GM12878 (cell line): ENCODE measurements around the genes MAT1A and LRIT1.

GRCh38 chr10:80289113-80290260, at the start of gene MAT1A:
Gene MAT1A (minus strand): TSS chr10:80289658.
- RAMPAGE, long total RNA, result no peak
- RRBS, 2 experiments, result 34 to 78% methylated on average over 3 of the region's 15 CpGs
CAGE:
- cytosol, long polyA minus RNA, result no peak
- cytosol, long polyA plus RNA, result no peak
- long polyA plus RNA, result no peak
- nucleolus, long total RNA, result no peak
- nucleus, long polyA plus RNA, result no peak
- nucleus, long total RNA, result no peak

- RAMPAGE, long total RNA, result no peak
- RRBS, 2 experiments, result no CpG with 5 or more reads among the region's 3 CpGs
CAGE:
- cytosol, long polyA minus RNA, result no peak
- cytosol, long polyA plus RNA, result no peak
- long polyA plus RNA, result no peak
- nucleolus, long total RNA, result no peak
- nucleus, long polyA plus RNA, result no peak
- nucleus, long total RNA, result no peak
Measured at GRCh38 chr10:80290298-80290826, 904 bp upstream of the MAT1A start.

GRCh38 chr10:80411169-80412254, 3.2 kb downstream of the PRXL2A start:
- RAMPAGE, long total RNA, result no peak
- RRBS, 2 experiments, result no CpG with 5 or more reads among the region's 6 CpGs
CAGE:
- cytosol, long polyA minus RNA, result no peak
- cytosol, long polyA plus RNA, result no peak
- long polyA plus RNA, result no peak
- nucleolus, long total RNA, result no peak
- nucleus, long polyA plus RNA, result no peak
- nucleus, long total RNA, result no peak

- RAMPAGE, long total RNA, result no peak
- RRBS, 2 experiments, result no CpG with 5 or more reads among the region's 6 CpGs
CAGE:
- cytosol, long polyA minus RNA, result no peak
- cytosol, long polyA plus RNA, result no peak
- long polyA plus RNA, result no peak
- nucleolus, long total RNA, result no peak
- nucleus, long polyA plus RNA, result no peak
- nucleus, long total RNA, result no peak
Measured at GRCh38 chr10:80429644-80430076, 21.3 kb downstream of the PRXL2A start.

GRCh38 chr10:80454866-80455827, 1.0 kb downstream of the TSPAN14 start:
- RAMPAGE, long total RNA, result no peak
- RRBS, 2 experiments, result under 1 to 3% methylated on average over 25 of the region's 41 CpGs
CAGE:
- cytosol, long polyA minus RNA, result no peak
- cytosol, long polyA plus RNA, result no peak
- long polyA plus RNA, result no peak
- nucleolus, long total RNA, result no peak
- nucleus, long polyA plus RNA, result no peak
- nucleus, long total RNA, result no peak

DNA sequence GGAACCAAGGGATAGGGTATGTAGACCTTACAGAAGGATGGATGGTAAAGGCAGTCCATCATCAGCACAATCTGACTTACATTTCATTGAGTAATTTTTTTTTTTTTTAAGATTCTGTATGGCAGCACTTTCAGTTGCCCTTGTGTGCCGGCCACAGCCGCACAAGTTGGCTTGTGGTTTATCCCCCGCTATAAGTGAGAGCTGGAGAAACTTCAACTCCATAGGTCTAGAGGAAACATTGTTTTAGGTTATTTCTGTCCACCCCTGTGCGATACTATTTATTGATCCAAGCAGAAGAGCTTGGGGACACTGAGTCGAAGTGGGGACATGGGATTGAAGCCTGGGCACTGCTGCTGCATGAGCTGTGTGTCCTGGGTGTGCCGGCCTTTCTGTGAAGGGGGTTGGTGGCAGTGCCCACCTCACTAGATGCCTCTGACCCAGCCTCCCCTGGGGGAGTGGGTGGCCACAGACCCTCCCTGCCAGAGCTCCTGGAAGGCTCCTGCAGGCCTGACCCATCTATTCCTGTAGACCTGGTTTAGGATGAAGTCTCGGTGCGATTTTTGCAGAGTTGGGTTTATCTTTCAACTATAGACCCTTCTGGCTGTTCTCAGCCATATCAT, 17.9 kb upstream of the SH2D4B start:
- RAMPAGE, long total RNA, result no peak
- RRBS, 2 experiments, result no CpG with 5 or more reads among the region's 8 CpGs
CAGE:
- cytosol, long polyA minus RNA, result no peak
- cytosol, long polyA plus RNA, result no peak
- long polyA plus RNA, result no peak
- nucleolus, long total RNA, result no peak
- nucleus, long polyA plus RNA, result no peak
- nucleus, long total RNA, result no peak

DNA sequence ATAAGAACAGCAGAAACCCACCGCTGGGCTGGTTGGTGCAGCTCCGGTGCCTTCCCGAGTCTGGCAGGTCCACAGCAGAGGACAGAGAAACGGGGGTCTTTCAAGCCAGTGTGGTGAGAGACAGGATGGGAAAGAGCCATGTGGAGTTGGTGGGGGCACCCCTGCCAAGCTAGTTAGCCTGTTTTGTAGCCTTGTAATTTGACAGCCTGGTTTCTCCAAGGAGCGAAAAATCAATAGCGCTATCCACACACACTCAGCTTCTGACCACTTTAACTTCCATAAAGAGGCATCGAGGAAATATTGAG, 165.8 kb downstream of the SH2D4B start:
- RAMPAGE, long total RNA, result no peak
- RRBS, 2 experiments, result no CpG with 5 or more reads among the region's 7 CpGs
CAGE:
- cytosol, long polyA minus RNA, result no peak
- cytosol, long polyA plus RNA, result no peak
- long polyA plus RNA, result no peak
- nucleolus, long total RNA, result no peak
- nucleus, long polyA plus RNA, result no peak
- nucleus, long total RNA, result no peak

GRCh38 chr10:82358660-82359171, 483.7 kb downstream of the NRG3 start:
- RAMPAGE, long total RNA, result no peak
- RRBS, 2 experiments, result 64% methylated on average over 3 of the region's 17 CpGs; no CpG with 5 or more reads in 1 of the 2 experiments
CAGE:
- cytosol, long polyA minus RNA, result no peak
- cytosol, long polyA plus RNA, result no peak
- long polyA plus RNA, result no peak
- nucleolus, long total RNA, result no peak
- nucleus, long polyA plus RNA, result no peak
- nucleus, long total RNA, result no peak

DNA sequence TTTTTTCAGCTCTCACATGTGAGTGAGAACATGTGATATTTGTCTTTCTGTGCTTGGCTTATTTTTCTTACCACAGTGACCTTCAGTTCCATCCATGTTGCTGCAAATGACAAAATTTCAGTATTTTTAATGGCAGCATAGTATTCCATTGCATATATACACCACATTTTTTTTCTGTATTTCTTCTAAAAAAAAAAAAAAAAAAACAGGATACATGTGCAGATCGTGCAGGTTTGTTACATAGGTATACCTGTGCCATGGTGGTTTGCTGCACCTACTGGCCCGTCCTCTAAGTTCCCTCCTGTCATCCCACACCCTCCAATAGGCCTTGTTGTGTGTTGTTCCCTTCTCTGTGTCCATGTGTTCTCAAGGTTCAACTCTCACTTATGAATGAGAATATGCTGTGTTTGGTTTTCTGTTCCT, 557.3 kb downstream of the NRG3 start:
- RAMPAGE, long total RNA, result no peak
- RRBS, 2 experiments, result no CpG with 5 or more reads among the region's 2 CpGs
CAGE:
- cytosol, long polyA minus RNA, result no peak
- cytosol, long polyA plus RNA, result no peak
- long polyA plus RNA, result no peak
- nucleolus, long total RNA, result no peak
- nucleus, long polyA plus RNA, result no peak
- nucleus, long total RNA, result no peak

- RAMPAGE, long total RNA, result no peak
- RRBS, 2 experiments, result no CpG with 5 or more reads among the region's 2 CpGs
CAGE:
- cytosol, long polyA minus RNA, result no peak
- cytosol, long polyA plus RNA, result no peak
- long polyA plus RNA, result no peak
- nucleolus, long total RNA, result no peak
- nucleus, long polyA plus RNA, result no peak
- nucleus, long total RNA, result no peak
Measured at GRCh38 chr10:83539675-83540385, 599.5 kb upstream of the GHITM start.

- RAMPAGE, long total RNA, result start-site peak on the minus strand at chr10:84171751-84172096, 1,229 and 2,306 reads in 2 replicates
- RRBS, 2 experiments, result no CpG with 5 or more reads among the region's 24 CpGs
CAGE:
- cytosol, long polyA minus RNA, result start-site peak on the minus strand at chr10:84171789-84171843, 42 reads; start-site peak on the minus strand at chr10:84172039-84172097, 797 reads
- cytosol, long polyA plus RNA, result start-site peak on the minus strand at chr10:84171751-84172104, 1,474 and 1,494 reads in 2 replicates
- long polyA plus RNA, result start-site peak on the minus strand at chr10:84171751-84171815, 99 and 223 reads in 2 replicates; start-site peak on the minus strand at chr10:84172047-84172097, 808 and 857 reads in 2 replicates
- nucleolus, long total RNA, result start-site peak on the minus strand at chr10:84171745-84171815, 63 reads; start-site peak on the minus strand at chr10:84172092-84172097, 857 reads
- nucleus, long polyA plus RNA, result start-site peak on the minus strand at chr10:84171750-84172105, 3,334 and 2,451 reads in 2 replicates
- nucleus, long total RNA, result no peak
Measured at GRCh38 chr10:84171555-84172728, 1.7 kb upstream of the GPR15LG start.

GRCh38 chr10:84241427-84241902, at the start of gene LRIT1:
Gene LRIT1 (minus strand): TSS chr10:84241546.
- RAMPAGE, long total RNA, result no peak
- RRBS, 2 experiments, result 56% methylated on average over 3 of the region's 10 CpGs; no CpG with 5 or more reads in 1 of the 2 experiments
CAGE:
- cytosol, long polyA minus RNA, result no peak
- cytosol, long polyA plus RNA, result no peak
- long polyA plus RNA, result no peak
- nucleolus, long total RNA, result no peak
- nucleus, long polyA plus RNA, result no peak
- nucleus, long total RNA, result no peak

DNA sequence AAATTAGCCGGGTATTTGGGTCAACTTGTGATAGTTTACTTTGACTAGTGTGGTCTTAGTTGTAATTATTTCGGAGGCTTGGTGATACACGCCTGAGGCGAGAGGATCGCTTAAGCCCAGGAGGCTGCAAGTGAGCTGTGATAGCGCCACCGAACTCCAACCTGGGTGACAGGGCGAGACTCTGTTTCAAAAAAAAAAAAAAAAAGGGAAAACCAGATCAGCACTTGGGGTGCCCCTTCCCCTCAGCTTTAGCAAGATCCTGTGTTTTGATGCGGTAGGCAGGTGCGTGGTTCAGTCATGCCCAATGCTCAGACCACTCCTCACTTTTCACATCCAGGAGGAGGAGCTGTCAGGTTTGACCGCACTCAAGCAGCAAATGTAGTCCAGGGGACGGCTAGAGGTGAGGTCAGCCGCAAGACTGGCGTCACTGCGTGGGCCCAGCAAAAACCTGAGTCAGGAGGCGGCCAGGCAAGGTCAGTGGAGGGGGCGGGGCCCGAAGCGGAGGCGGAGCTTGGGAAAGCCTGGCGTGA, 404 bp upstream of the CCSER2 start:
- RAMPAGE, long total RNA, result no peak
- RRBS, 2 experiments, result no CpG with 5 or more reads among the region's 21 CpGs
CAGE:
- cytosol, long polyA minus RNA, result no peak
- cytosol, long polyA plus RNA, result no peak
- long polyA plus RNA, result no peak
- nucleolus, long total RNA, result no peak
- nucleus, long polyA plus RNA, result no peak
- nucleus, long total RNA, result no peak

GRCh38 chr10:84329969-84331110, 2.0 kb downstream of the CCSER2 start:
- RAMPAGE, long total RNA, result no peak
- RRBS, 2 experiments, result no CpG with 5 or more reads among the region's 16 CpGs
CAGE:
- cytosol, long polyA minus RNA, result no peak
- cytosol, long polyA plus RNA, result no peak
- long polyA plus RNA, result no peak
- nucleolus, long total RNA, result no peak
- nucleus, long polyA plus RNA, result no peak
- nucleus, long total RNA, result no peak

DNA sequence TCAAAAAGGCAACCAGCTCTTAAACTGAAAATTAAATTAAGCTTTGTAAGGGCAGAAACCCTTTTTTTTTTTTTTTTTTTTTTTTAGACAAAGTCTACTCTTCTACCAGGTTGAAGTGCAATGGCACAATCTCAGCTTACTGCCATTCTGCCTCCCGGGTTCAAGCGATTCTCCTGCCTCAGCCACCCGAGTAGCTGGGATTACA, 653.6 kb downstream of the CCSER2 start:
- RAMPAGE, long total RNA, result no peak
- RRBS, 2 experiments, result no CpG with 5 or more reads among the region's 3 CpGs
CAGE:
- cytosol, long polyA minus RNA, result no peak
- cytosol, long polyA plus RNA, result no peak
- long polyA plus RNA, result no peak
- nucleolus, long total RNA, result no peak
- nucleus, long polyA plus RNA, result no peak
- nucleus, long total RNA, result no peak

DNA sequence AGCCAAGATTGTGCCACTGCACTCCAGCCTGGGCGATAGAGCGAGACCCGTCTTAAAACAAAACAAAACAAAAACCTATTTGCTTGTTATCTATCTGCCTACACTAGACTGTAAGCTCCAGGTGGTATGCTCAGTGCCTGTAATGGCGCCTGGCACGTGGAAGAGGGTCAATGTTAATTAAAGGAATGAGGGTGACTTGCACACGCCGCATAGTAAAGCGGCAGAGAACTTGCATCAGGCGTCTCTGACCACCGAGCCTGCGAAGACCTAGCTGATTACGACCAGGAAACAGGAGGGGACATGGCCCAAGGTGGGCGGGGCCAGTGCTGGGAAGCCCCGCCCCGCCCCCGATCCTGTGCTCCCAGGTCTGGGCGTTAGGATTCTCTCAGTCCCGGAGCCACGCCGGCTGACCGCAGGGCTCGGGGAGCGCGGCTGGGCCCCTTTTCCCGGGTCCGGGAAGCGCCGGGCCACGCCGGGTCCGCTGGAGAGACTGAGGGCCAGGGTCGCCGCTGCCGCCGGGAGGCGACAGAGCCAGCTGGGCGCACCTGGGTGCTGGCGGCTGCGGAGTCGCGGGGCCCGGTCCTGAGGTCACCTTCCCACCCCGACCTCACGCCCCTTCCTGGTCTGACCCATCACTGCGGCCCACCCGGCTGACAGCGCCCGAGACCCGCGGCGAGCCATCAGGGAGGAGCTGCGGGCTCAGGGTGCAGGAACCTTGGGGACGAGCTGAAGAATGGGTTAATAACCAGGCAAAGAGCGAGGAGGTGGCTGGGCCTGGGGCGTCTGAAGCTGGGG, 22.9 kb upstream of the GRID1 start:
- RAMPAGE, long total RNA, result no peak
- RRBS, 2 experiments, result 1 to 2% methylated on average over 23 of the region's 55 CpGs
CAGE:
- cytosol, long polyA minus RNA, result no peak
- cytosol, long polyA plus RNA, result no peak
- long polyA plus RNA, result no peak
- nucleolus, long total RNA, result no peak
- nucleus, long polyA plus RNA, result no peak
- nucleus, long total RNA, result no peak

DNA sequence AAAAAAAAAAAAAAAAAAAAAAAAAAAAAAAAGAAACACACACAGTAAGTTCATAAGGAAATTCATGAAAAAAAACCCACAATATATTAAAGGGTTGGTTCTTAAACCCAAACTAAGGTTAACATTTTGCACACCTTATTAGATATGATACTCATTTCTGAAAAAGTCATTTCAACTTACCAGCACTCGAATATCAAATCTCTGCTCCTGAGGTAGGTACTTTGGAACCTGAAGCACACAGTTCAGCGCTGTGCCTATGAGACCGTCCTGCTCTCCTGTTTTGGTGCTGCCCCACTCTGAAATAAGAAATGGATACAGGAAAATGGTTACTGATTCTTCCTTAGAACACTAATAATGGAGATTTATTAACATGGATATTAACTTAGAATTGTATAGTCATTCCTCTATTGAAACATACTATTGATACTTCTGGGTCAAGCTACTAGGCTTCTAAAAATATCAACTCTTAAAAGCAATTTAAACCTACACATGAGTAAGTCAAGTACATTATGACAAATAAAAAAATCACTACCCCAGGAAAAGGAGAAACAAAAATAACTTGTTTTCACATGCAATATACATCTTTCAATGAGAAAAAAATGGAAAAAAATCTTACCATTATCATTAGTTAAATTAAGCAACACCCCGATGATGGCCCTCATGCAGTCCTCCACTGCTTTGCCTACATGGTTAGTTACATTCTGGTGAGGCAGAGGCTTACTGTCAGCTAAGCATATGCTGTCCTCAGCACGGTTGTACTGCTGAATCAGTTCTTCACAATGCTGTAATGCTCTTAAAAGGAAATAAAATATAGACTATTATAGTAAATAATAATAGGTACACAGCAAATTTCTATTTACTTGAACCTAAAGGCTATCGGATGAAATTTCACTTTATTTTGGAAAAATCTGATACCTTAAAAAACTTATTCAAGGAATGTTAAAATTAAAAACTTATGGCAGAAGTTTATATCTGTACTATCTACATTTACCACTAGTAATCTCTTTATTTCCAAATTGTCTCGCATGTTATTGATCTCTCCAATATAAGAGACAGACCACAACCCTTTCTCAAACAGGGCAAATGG, 68.2 kb downstream of the WAPL start:
- RAMPAGE, long total RNA, result no peak
- RRBS, 2 experiments, result no CpG with 5 or more reads among the region's 7 CpGs
CAGE:
- cytosol, long polyA minus RNA, result start-site peak on the minus strand centred at position 754 of the sequence, 8 bp wide, 22 reads
- cytosol, long polyA plus RNA, result no peak
- long polyA plus RNA, result no peak
- nucleolus, long total RNA, result no peak
- nucleus, long polyA plus RNA, result no peak
- nucleus, long total RNA, result no peak

- RAMPAGE, long total RNA, result no peak
- RRBS, 2 experiments, result no CpG with 5 or more reads among the region's 4 CpGs
CAGE:
- cytosol, long polyA minus RNA, result no peak
- cytosol, long polyA plus RNA, result no peak
- long polyA plus RNA, result no peak
- nucleolus, long total RNA, result no peak
- nucleus, long polyA plus RNA, result no peak
- nucleus, long total RNA, result no peak
Measured at GRCh38 chr10:86652450-86652940, 1.9 kb upstream of the OPN4 start.

GRCh38 chr10:86795088-86795782, 38.8 kb downstream of the BMPR1A start:
- RAMPAGE, long total RNA, result no peak
- RRBS, 2 experiments, result no CpG with 5 or more reads among the region's 3 CpGs
CAGE:
- cytosol, long polyA minus RNA, result no peak
- cytosol, long polyA plus RNA, result no peak
- long polyA plus RNA, result no peak
- nucleolus, long total RNA, result no peak
- nucleus, long polyA plus RNA, result no peak
- nucleus, long total RNA, result no peak

- RAMPAGE, long total RNA, result no peak
- RRBS, 2 experiments, result no CpG with 5 or more reads among the region's 3 CpGs
CAGE:
- cytosol, long polyA minus RNA, result no peak
- cytosol, long polyA plus RNA, result no peak
- long polyA plus RNA, result no peak
- nucleolus, long total RNA, result no peak
- nucleus, long polyA plus RNA, result no peak
- nucleus, long total RNA, result no peak
Measured at GRCh38 chr10:86865841-86866431, 91.5 kb downstream of the MMRN2 start.